SK-N-DZ (cell line): ENCODE data around the genes IGFALS and TRAF7.

DNA sequence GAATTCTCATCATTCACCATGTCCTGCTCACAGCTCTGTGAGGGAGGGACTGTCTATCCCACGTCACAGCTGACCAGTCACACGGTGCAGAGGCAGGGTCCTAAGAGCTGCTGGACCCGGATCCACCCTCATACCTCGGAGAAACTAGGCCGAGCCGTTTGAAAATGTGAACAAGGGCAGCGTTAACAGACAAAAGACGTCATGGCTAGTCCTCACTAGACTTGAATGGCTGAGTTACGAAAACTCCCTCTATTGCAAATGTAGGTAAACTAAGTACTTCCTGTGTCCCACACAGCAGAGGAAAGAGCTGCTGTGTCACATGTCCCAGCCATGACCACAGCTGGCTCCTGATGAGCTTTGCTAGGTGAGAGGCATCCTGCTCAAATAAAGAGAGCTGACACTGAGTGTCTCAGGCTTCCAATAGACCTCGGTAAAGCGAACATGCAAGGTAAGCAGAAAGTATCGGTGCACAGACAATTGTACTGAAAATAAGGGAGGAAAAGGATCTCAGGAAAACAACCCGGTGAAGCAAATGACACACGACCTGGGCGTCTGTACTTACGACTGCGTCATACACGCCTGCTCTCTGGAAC, 26.0 kb downstream of the TMEM204 start:
RAMPAGE:
- cytosol, long total RNA: no peak
- nucleus, long total RNA: no peak

GRCh38 chr16:1591974-1592869, 19.6 kb downstream of the IFT140 start:
RAMPAGE:
- cytosol, long total RNA: no peak
- nucleus, long total RNA: no peak

DNA sequence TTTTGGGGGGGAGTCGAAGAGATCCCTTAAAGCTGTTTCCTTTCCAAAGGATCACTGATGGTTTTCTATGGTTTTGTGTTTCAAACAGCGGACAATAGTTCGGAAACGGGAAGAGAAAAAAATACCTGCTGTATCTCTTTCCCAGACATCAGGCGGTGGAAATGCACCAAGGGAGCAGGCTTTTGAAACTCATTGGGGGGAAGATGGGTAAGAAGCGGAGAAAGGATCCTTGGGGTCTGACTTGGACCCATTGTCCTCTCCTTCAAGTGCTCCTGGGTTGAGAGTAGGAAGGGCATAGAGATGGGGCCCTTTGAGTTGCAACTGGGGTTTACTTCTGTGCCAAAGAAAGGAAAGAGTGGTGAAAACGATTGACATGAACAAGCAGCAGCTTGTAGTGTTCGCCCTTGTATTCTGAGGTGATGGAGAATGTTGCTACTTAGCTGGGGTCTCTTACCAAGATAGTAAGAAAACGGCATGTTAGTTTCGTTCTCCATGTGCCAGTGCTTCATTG, 3.1 kb downstream of the CRAMP1 start:
RAMPAGE:
- cytosol, long total RNA: no peak
- nucleus, long total RNA: no peak

DNA sequence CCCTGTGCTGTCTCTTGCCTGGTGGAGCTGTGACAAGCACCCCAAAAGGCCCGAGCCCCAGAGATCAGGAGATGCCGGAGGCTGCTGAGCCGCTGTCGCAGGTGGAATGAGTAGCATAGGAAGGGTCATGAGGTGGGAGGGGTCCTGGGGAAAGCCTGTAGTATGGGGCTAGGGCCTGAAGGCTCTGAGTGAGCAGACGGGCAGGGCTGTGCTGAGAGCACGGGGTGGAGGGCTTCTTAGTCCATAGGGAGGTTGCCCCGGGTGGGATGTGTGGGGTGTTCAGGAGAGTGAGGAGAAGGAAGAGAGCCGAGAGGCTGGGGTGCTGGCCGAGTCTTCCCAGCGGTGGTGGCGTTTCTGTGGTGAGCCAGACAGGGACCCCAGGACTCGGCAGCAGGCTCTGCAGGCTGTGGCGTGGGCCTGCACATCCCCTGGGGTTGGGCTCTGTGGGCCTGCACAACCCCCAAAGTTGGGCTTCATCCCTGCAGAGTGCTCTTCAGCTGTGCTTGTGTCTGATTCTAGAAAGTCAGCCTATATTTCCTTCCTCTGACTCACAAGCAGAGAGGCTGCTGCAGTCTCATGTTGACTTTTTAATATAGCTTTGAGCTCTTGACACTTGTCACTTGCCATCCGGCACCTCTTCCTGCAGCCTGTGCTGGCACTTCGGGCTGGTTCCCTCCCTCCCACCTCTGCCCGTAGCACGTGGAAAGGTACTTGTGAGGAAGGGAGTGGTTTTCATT, 19.3 kb upstream of the JPT2 start:
RAMPAGE:
- cytosol, long total RNA: no peak
- nucleus, long total RNA: no peak

RAMPAGE:
- cytosol, long total RNA: no peak
- nucleus, long total RNA: no peak
Observed at GRCh38 chr16:1677684-1678073, 400 bp upstream of the JPT2 start.

DNA sequence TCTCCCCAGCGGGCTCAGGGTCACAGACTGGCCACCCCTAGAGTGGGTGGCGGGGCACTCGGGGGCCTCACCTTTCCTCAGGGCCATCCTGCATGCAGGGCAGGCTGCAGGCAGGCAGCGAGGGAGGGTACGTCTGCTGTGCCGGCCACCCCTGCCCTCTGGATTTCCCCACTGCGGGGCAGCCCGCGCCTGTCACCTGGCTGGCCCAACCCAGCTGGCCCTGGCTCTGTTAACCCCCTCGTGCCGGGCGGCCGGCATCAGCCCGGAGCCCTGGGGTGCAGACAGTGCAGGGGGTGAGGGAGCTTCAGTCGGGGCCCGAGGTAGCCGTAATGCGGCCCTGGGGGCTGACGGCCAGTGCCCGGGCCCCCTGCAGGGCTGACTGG, at the start of gene IGFALS:
TSS of gene IGFALS (minus strand) at position 140 of the 383 bp plus-strand sequence.
RAMPAGE:
- cytosol, long total RNA: no peak
- nucleus, long total RNA: no peak

DNA sequence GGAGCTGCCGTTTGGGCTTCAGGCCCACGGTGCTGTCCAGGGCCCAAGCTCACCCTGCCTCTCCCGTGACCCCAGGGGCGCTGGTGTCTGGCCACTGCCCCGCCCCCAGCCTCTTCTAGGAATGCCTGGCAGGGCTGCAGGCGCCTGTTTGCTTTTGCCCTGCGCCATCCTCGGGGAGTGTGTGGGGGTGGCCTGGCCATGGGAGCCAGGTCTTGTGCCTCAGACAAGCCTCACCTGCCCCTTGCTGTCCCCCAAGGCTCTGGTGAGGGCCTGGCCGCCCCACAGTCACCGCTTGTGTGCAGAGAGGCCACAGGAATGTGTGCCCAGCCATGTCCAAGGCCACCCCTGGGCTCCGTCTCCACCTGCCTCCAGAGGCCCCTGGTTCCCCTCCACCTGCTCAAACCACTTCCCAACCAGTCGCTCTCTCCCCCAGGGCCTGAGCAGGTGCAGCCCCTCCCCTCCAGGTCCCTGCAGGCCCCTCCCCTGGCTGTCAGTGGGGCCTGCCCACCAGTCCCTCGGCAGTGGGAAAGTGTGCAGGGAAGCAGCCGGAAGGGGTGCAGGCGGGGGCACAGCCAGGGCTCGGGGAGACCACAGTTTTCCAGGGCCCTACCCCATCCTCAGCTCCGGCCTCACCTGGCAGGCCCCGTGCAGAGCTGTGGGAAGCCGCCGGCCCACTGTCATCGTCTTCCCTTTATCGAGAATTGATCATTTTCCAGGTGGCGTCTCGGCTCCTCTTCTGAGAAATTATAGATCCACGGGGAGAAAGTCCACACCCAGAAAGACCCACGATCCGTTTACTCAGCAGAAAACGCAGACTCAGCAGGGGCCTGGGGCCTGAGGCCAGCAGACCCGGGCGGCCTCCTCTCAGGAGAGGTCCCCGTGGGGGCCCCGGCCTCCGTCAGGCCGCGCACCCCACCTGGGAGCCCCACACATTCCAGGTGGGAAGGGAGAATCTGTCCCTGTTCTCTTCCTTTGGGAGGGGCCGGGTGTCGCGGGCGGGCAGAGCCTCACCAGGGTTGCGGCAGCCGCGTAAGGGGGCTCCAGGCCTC, 1.0 kb upstream of the IGFALS start:
RAMPAGE:
- cytosol, long total RNA: no peak
- nucleus, long total RNA: no peak

DNA sequence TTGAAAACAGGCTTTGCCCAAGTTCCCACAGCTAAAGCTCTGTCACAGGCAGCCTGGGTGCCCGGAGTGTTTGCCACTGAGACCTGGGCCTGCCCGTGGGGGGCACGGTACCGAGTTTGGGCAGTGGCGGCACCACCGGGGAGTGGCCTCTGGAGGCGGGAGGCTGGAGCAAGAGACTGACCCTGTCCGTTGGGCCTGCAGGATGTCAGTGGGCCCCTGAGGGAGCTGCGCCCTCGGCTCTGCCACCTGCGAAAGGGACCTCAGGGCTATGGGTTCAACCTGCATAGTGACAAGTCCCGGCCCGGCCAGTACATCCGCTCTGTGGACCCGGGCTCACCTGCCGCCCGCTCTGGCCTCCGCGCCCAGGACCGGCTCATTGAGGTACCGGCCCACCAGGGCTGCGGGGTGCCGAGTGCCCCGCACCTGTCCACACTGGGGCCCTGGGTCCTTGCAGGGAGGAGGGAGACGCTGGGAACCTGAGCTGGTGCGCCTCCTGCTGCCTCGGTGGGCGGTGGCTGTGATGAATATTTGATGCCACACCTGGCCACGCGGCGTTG, 9.5 kb downstream of the NHERF2 start:
RAMPAGE:
- cytosol, long total RNA: no peak
- nucleus, long total RNA: no peak

DNA sequence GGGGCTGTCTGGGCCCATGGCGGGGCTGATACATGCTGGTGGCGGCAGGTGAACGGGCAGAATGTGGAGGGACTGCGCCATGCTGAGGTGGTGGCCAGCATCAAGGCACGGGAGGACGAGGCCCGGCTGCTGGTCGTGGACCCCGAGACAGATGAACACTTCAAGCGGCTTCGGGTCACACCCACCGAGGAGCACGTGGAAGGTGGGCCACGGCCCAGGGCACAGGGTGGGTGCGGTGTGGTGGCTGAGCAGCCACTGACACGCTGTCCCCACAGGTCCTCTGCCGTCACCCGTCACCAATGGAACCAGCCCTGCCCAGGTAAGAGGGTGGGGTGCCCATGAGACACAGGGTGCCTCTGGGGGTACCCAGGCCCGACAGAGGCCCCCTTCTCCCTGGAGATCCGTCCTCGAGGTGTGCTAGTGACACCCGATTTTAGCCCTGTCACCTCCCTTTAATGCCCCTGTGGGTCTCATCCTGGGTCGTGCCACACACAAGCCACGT, 10.0 kb downstream of the NHERF2 start:
RAMPAGE:
- cytosol, long total RNA: no peak
- nucleus, long total RNA: no peak

RAMPAGE:
- cytosol, long total RNA: no peak
- nucleus, long total RNA: no peak
Observed at GRCh38 chr16:2038737-2039209, 8.9 kb downstream of the NTHL1 start.

GRCh38 chr16:2043700-2044489, 3.7 kb downstream of the NTHL1 start:
RAMPAGE:
- cytosol, long total RNA: no peak
- nucleus, long total RNA: no peak

RAMPAGE:
- cytosol, long total RNA: no peak
- nucleus, long total RNA: no peak
Observed at GRCh38 chr16:2048132-2048521, 342 bp downstream of the TSC2 start.

DNA sequence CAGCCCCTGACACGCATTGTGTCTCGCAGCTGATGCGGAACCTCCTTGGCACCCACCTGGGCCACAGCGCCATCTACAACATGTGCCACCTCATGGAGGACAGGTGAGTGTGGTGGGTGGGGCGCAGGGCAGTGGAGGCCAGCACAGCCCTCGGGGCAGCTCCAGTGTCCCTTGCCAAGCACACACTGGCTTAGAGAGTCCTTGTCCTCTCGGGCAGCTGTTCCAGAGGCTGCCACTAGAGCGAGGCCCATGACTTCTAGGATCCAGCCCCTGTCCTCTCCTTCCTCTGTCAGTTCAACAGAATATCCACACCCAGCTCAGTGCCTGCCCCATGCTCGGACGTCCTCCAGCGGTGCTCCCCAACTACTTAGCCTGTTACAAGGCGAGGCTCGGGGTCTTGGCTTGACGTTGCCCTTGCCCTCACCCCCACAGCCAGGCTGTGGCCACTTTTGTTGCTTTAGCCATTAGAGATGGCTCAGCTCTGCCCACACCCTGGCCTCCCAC, 9.3 kb downstream of the TSC2 start:
RAMPAGE:
- cytosol, long total RNA: no peak
- nucleus, long total RNA: no peak

GRCh38 chr16:2105663-2106251, 29.9 kb downstream of the PKD1 start:
RAMPAGE:
- cytosol, long total RNA: no peak
- nucleus, long total RNA: no peak

GRCh38 chr16:2155562-2156477, at the start of gene TRAF7:
TRAF7 (plus strand) TSS chr16:2155782.
RAMPAGE:
- cytosol, long total RNA: start-site peak on the plus strand at chr16:2155765-2155807, 239 and 362 reads in 2 replicates
- nucleus, long total RNA: start-site peak on the plus strand at chr16:2155775-2155795, 119 and 112 reads in 2 replicates

GRCh38 chr16:2174549-2175141, 19.1 kb downstream of the TRAF7 start:
RAMPAGE:
- cytosol, long total RNA: no peak
- nucleus, long total RNA: no peak

DNA sequence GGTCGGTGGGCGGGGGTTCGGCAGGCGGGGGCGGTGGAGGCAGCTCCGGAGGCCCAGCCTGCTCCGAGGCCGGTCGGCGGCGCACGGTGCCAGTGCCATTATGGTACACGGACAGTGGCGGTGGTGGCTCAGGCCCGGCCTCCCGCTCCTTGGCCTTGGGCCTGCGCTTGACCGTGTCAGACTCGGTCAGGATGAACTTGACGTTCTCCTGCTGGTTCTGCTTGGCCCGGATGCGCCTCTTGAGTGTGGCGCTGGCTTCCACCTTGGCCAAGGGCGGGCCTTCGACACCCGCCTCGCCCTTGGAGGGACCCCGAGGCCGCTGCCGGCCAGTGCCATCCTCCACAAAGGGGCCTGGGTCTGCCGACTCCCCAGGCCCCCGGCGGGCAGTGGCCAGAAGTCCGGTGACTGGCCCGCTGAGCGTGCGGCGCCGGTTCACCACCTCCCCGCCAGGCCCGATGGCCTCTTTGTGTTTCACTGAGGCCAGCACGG, 16.6 kb downstream of the CASKIN1 start:
RAMPAGE:
- cytosol, long total RNA: no peak
- nucleus, long total RNA: no peak

DNA sequence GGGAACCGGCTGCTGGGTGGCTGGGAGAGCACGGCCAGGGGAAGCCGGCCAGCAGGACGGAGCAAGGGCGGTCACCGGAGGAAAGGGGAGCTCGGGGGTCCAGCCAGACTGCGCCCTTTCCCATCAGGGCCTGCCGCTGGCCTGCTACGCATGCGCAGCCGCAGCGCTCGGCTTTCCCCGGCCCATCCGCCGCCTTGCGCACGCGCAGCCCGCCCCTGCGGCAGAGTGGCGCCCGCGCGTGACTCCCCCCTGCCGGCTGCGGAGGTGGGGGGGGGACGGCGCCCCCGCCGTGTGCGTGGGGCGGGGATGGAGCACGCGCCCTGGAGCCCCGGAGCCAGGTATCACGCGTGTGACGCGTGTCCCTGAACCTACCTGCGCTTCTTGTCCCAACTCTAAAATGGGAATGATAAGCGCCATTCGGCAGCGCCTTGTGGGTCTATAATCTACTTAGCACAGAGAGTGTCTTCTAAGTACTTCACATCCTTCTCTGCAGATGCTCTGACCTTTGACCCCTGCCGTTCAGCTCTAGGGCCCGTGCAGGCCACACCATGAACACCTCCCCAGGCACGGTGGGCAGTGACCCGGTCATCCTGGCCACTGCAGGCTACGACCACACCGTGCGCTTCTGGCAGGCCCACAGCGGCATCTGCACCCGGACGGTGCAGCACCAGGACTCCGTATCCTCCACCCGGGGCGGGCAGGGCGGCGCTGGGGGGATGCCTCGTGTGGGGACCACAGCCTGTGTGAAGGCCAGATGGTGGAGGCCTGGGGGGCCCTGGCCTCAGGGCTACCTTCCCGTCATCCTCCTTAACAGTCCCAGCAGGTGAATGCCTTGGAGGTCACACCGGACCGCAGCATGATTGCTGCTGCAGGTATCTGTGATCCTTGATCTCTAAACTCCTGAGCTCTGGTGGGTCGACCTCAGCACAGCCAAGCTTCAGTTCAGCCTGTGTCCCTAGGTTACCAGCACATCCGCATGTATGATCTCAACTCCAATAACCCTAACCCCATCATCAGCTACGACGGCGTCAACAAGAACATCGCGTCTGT, 609 bp downstream of the MLST8 start:
RAMPAGE:
- cytosol, long total RNA: start-site peak on the plus strand centred at position 279 of the sequence, 119 bp wide, 397 and 455 reads in 2 replicates
- nucleus, long total RNA: start-site peak on the plus strand centred at position 275 of the sequence, 127 bp wide, 314 and 52 reads in 2 replicates

DNA sequence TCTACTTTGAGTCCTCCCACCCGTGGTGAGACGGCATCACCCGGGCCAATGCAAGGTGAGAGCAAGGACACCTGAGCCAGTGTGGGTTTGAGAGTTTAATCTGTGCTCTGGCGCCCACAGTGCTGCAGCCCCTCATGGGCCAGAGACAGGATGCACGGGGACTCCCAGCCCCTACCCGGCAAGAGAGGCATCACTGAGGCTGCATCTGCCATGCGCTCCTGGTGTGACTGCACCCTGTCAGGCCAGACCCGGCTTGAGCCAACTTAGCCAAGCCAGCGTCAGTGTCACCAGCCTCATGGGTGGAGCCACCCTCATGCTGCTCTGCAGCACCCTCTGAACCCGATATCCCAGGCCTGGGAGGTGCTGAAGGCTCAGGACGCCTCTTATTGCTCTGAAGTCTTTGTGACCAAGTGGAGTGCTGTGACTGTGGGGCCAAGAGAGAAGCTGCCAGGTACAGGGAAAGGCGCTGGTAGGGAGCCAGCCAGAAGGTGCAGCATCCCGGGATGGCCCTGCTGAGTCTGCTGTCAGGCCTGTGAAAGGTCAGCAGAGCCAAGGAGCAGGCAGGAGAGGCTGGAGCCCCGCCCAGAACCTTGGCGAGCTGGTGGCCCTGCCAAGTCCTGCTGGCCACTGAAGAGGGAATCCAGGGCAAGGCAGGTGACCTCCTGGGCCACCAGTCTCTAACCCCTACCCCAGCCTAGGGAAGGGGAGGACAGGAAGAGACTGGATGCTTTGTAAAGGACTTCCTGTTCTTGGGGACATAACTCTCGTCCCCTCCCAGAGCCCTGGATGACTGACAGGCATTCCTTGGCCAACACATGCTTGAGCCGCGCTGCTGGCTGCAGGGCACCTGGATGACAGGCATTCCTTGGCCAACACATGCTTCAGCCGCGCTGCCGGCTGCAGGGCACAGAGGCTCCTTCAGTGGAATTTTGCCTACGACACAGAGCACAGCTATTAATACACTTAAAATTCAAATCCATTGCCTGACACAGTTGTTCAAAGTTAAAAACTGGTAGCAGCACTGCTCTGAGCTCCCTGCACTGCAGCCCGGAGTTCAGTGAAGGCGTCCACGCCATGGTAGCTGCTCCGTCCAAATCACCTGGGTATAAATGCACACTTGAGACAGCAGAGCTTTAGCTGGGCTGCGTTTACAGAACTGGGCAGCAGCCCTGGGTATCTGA, 1.6 kb upstream of the BRICD5 start:
RAMPAGE:
- cytosol, long total RNA: no peak
- nucleus, long total RNA: no peak

DNA sequence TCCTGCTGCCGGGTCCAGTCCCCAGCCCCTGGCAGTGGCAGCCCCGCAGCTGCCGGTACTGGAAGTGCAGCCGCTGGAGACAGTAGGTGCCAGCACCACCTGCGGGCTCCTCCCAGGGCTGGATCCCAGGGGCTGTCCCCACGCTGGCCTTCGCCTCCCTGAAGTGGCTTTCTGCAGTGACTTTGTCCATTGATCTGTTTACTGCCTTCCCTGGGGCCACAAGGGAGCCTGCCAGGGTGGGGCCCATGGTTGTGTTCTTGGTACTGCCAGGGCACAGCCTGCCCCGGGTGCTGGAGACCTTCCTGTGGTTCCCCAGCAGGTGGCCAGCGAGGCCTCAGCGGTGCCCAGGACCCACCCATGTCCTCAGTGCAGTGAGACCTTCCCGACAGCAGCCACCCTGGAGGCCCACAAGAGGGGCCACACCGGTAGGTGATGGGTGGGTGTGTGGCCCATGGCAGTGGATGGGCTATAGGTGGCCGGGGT, 2.6 kb upstream of the DNASE1L2 start:
RAMPAGE:
- cytosol, long total RNA: no peak
- nucleus, long total RNA: no peak